Endometrial microvascular endothelial cells (primary cell): ENCODE measurements around a stretch of chr12.

- RAMPAGE, long total RNA = no peak
Observed at GRCh38 chr12:120720244-120721209, 5.1 kb upstream of the ACADS start.

DNA sequence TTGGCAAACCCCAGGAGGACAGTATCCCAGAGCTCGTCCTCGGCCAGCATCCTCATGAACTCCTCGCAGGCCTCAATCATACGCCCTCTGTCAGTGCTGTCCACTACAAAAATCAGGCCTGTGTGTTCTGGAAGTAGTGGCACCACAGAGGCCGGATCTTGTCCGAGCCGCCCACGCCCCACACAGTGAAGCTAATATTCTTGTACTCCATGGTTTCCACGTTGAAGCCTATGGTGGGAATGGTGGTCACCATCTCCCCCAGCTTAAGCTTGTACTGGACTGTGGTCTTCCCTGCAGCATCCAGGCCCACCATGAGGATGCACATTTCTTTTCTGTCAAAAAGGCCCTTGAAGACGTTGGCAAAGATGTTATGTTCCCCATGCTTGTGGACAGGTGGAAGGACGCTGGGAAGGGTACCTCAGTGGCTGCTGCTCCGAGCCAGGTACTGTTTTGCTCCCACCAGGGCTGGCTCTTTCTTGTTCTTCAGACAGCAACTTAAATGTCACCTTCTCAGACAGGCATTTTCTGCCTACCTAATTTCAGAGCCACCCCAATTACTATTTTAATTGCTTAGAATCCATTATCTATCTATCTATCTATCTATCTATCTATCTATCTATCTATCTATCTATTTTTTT, 58.8 kb downstream of the SPPL3 start:
- RAMPAGE, long total RNA = no peak

DNA sequence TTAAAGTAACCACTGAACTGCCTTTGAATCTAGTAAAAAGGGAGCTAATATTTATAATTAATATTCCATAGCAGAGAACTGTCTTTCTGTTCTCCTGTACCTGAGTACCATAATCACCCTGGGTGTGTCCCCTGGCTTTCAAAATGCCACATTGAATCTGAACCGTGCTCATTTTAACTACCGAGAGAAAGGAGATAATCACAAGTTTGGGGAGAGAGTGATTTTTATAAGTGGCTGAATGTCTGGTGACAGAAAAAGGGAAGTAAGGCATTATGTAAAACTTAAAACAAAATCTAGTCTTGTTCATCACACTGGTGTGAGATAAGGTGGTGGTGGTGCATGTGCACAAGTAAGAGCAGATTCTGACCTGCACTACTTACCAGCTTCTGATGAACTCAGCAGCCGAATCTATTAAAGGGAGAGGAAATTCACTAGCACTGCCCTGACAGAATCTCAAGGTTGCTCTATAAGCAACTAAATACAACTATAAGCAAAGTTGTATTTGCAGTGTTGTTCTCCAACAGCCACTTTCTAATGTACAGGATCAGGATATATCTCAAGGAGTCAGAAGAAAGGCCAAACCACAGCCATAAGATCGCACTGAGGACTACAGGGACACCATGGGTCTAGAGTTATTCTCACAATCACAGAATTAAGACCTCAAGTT, 56.3 kb downstream of the SPPL3 start:
- RAMPAGE, long total RNA = no peak

DNA sequence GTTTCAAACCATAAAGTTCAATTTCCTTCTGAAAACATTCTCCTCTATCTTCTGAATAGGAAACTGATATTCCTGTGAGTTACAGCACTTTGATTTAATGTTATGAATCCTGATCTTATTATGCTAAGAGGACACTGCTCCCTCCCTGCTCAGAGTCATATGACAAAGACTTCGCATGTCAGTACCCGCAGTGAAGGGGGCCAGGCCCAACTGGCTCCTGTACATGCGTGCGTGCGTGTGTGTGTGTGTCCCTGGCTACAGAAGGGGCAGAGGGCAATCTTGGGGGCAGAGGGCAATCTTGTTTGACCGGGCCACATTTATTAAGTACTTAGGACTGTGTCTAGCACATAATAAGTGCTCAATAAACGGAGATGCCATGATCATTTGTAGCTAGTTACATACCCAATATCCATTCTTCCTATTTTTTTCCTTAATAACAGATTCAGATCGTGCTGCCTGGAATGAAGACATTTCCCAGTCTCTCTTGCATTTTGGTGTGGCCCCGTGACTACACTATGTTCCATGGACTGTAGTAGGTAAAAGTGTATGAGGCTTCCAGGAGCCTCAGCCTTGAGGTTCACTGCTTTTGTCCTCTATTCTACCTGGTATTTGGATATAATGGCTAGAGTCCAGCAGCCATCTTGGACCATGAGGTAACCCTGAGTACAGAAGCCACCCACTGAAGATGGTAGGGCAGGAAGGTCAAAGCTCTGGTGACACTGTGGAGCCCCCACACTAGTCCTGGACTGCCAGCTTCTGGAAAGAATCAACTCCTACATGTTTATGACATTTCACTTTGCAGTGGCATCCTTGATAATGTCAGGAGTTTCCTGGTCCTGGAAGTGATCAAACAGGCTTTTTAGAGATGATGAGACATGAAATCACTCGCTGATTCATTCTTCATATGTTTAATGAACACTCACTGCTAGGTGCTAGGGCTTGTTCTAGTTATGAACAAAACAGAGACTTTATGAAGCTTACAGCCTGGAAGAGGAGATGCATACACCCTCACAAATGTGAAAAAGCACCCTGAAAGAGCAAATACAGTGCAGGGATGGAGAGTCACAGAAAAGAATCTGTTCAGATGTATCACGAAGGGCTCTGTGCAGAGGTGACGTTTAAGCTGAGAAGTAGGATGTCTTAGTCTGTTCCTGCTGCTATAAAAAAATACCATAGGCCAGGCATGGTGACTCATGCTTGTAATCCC, 16.0 kb upstream of the HNF1A start:
- RAMPAGE, long total RNA = no peak

DNA sequence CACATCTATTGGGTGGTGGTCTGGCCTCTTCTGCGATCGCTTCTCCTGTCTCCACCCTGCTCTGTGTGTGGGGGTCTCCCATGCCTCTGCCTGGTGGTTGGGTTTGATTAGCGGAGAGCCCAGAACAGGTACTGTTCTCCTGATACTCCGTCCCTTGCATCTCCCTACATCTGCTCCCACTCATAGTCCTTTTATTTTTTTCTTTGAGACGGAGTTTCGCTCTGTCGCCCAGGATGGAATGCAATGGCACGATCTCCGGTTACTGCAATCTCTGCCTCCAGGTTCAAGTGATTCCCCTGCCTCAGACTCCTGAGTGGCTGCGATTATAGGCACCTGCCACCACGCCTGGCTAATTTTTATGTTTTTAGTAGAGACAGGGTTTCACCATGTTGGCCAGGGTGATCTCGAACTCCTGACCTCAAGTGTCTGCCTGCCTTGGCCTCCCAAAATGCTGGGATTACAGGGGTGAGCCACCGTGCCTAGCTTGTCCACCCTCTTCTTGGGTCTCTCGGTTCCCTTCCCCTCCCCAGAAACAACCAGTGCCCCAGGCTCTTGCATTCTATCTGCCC, 13.2 kb upstream of the HNF1A start:
- RAMPAGE, long total RNA = no peak

DNA sequence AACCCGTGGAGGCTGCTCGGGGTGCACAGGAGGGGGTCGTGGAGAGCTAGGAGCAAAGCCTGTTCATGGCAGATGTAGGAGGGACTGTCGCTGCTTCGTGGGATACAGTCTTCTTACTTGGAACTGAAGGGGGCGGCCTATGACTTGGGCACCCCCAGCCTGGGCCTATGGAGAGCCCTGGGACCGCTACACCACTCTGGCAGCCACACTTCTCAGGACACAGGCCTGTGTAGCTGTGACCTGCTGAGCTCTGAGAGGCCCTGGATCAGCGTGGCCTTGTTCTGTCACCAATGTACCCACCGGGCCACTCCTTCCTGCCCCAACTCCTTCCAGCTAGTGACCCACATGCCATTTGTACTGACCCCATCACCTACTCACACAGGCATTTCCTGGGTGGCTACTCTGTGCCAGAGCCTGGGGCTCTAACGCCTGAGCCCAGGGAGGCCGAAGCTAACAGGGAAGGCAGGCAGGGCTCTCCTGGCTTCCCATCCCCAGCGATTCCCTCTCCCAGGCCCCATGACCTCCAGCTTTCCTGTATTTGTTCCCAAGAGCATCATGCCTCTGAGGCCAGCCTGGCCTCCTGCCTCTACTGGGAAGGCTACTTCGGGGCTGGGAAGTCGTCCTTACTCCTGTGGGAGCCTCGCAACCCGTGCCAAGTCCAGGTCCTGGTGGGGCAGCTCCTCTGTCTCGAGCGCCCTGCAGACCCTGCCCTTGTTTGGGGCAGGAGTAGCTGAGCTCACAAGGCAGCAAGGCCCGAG, 14.7 kb downstream of the C12orf43 start:
- RAMPAGE, long total RNA = no peak

- RAMPAGE, long total RNA = no peak
Observed at GRCh38 chr12:121036584-121037385, 2.3 kb downstream of the OASL start.

DNA sequence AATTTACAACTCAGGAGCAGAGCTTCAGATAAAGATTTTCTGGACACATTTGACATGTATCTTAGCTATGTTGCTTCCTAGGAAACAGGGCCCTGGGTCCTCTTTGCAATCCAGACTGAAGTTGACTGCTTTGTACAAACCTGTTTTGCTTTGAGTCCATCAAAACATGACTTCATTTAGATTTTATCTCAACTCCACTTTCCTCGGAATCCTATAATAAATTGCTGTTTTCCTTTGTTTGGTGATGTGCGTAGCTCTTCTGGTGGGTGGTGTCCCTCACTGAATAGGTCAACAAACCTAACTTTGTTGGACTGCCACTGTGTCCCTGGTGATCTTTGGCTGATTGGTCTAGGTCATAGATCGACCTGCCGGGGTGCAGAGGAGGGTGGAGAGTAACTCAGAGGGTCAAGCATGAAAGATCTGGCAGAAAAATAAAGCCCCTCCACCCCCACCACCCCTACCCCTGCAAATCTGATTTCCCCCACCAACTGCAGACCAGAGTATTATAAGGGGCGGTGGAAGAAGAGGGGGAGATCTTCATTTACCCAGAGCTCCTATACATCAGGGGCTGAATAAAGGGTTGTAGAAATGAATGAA, 661 bp upstream of the P2RX7 start:
- RAMPAGE, long total RNA = no peak

DNA sequence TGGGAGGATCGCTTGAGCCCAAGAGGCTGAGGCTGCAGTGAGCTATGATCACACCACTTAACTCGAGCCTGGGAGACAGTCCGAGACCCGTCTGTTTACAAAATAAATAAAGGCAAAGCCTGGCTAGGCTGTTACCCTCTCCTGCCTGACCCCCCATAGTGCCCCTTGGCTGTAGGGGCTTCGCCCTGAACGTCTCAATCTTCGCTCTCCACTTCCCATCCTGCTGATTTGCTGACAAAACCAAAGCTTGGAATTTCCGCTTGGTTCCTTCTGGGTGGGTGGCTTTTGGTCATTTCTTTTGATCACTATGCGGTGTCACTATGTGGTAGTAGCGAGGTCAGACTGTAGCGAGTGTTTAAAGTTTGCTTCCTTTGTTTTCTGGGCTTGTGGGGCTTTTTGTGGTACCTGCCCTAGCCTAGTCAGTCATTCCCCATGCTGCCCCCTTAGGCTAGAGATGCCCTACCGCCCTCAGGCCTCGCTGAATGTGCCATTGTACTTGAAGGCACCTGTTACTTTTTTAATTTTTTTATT, 820 bp downstream of the P2RX4 start:
- RAMPAGE, long total RNA = no peak

GRCh38 chr12:121388275-121388843, 11.6 kb upstream of the RNF34 start:
- RAMPAGE, long total RNA = no peak

- RAMPAGE, long total RNA = no peak
Observed at GRCh38 chr12:121391632-121392121, 8.2 kb upstream of the RNF34 start.

GRCh38 chr12:121417588-121418488, 17.9 kb downstream of the RNF34 start:
- RAMPAGE, long total RNA = no peak

GRCh38 chr12:121530513-121531183, 50.2 kb downstream of the KDM2B start:
- RAMPAGE, long total RNA = no peak

DNA sequence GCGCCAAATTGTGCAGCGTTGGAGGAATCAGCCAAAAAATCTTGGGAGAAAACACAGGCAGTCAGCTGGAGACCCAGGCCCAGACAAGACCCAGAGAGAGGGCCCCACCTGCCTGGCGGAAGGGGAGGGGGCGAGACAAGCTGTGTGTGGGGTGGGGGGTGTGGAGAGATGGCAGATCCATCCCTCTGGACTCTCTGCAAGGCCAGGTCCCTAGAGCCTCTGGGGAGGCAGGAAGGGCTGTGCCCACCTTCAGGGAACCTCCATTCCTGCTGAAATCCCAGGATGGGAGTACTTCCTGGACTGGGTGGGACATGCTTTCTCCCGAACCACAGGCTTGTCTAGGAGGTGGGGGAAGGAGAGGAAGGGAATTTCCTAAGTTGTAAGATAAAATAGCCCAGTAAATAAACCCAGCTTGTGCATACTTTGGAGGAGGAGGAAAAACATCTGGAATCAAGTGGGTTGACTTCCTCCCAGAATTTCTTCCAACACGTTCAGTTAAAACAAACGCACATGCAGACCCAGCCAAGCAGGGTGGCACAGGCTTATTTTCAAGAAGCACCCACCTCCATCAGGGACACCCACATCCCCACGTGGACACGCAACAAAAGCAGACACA, 47.8 kb downstream of the KDM2B start:
- RAMPAGE, long total RNA = no peak

DNA sequence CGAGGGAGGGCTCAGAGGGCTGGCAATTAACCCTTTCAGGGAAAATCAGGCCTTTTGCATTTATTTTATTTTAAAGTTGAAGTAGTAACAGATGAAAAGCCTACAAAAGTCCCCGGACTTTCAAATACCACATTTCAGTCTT, 9.4 kb upstream of the KDM2B start:
- RAMPAGE, long total RNA = no peak

DNA sequence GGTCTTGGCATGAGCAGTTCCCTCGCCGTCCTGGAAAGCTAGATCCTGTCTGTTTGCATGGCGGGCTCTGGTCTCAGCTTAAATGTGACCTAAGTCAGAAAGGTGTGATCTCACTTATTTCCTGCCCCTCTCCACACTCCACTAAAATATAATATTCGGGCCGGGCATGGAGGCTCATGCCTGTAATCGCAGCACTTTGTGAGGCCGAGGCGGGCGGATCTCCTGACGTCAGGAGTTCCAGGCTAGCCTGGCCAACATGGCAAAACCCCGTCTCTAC, 44.2 kb upstream of the KDM2B start:
- RAMPAGE, long total RNA = no peak

GRCh38 chr12:121646784-121647286, 22.6 kb downstream of the MORN3 start:
- RAMPAGE, long total RNA = no peak

DNA sequence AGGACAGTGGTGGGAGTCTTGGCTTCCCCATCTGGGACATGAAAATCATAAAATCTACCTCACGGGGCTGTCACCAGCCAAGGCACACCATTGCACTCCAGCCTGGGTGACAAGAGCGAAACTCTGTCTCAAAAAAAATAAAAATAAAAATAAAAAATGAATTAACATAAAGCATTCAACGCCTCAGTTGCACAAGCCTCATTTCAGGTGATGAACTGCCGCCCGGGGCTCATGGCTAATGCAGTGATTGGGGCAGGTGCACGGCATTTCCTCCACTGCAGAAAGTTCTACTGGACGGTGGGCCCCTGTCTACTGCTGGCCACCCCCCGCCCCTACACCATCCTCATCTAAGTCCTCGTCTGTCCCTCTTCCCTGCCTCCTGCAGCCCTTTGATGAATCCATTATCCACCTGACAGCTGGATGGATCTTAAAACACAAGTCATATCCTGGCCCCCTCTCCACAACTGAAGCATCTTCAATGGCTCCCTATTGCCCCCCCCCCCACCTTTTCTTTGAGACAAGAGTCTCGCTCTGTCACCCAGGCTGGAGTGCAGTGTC, 10.6 kb downstream of the RHOF start:
- RAMPAGE, long total RNA = no peak

DNA sequence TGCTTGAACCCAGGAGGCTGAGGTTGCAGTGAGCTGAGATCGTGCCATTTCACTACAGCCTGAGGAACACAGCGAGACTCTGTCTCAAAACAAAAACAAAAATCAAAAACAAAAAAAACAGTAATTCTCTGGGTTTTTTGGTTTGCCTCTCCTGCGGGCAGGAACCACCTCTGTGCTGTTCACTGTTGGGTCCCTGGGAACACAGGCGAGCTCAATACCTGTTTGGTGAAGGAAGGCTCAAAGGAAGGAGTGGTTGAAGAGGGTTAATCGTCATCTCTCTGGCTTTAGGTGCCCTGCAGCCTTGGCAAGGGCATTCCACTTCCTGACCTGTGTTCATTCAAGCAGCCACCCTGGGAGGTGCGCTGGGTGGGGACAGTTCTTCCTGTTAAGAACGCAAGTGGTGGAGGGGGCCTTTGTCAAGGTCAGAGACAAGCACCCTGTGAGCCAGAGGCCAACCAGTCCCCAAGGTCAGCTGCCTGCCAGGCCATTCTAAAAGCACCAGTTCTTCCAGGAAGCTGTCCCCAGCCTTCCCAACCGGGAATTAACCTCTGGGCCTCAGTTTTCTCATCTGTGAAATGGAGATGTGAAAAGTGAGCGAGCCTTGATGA, 6.4 kb downstream of the RHOF start:
- RAMPAGE, long total RNA = no peak

DNA sequence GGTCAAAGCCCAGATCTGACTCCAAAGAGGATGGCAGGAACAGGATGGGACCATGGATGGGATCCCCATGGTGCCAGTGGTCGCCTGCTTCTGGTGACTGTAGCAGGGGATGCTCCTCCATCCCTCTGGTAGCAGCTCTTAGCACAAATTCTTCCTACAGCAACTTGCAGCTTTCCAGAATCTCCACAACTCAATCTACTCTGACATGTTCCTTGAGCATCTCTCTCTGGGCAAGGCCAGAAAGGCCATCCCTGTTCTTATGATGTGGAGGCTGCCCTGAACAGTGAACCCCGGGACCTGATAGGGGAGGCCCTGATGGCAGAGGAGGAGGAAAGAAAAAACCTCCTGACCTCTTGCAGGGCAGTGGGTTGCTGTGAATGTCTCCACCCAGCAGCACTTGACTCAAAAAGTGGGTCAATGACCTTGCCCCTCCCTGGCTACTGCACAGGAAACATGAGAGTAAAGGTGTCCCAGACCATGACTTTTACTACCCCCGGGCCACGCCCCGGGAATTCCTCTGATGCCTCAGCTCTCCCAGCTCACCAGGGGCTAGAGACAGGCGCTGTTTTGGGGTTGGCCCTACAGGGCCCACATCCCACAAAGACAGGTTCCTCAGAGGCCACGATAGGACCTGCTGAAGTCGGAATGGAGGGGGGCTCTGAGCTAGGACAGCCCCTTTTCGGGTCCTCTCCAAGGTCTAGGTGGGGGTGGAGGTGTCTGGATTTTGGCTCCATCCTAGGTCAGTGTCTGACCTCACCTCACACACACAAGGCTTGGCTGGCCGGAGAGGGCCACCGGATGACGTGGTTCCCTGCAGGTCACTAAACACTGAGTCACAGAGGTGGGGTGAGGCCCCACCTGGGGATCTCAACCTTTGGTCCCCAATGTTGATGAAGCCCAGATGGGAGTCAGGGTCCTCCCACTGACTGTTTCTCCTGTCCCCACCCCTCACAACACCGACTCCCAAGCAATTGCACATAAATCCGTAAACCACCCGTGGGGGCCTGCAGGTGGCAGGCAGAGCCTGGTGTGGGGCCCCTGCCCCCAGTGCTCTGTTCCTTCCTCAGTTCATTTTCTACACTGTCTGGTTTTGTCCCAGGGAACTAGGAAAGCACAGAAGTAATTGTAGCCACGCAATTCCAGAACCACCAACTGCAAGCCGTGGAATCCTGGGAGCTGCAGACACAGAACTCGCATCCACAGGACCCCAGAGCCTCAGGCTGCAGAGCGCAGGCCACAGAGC, 1.6 kb downstream of the RHOF start:
- RAMPAGE, long total RNA = no peak